Sternocleidomastoid (tissue), 1 donor: ENCODE data around the genes PDE4B, SGIP1, C1orf141, IL12RB2 and SERBP1.

GRCh38 chr1:65419570-65420320, 723 bp upstream of the LEPR start:
- PRO-cap = unidirectional peak, plus-strand start at chr1:65419786; bidirectional peak, plus-strand start at chr1:65420713, minus-strand start at chr1:65420165

- PRO-cap = unidirectional peak, plus-strand start at chr1:65792895
Observed at GRCh38 chr1:65792645-65793863, at the start of gene PDE4B. TSS of gene PDE4B (plus strand) at chr1:65792895.

GRCh38 chr1:66295713-66296268, 238.2 kb upstream of the SGIP1 start:
- PRO-cap = no peak

- PRO-cap = no peak
Observed at GRCh38 chr1:66300902-66301717, 232.8 kb upstream of the SGIP1 start.

- PRO-cap = unidirectional peak, plus-strand start at chr1:66331787; bidirectional peak, plus-strand start at chr1:66332245, minus-strand start at chr1:66332248
Observed at GRCh38 chr1:66331584-66332524, 202.1 kb upstream of the SGIP1 start.

DNA sequence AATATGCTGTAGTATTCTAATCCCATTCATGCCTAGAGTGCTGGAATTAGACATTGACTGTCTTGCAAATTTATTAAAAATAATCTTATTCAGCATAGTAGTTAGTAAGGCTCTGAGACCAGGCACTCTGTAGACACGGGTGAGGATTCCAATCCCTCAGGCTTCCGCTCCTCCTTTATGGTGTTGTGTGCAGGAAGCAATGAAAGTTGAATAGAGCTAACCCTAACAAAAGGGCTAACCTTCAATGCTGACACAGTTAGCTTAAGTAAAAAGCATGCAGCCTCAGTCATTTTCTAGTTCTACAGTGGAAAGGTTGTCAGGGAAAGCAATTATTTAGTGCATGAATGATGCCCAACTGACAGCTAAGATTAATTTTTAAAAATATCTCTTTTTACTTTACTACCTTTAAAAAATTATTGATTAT, 199.6 kb upstream of the SGIP1 start:
- PRO-cap = unidirectional peak, minus-strand start at position 150 of the sequence

DNA sequence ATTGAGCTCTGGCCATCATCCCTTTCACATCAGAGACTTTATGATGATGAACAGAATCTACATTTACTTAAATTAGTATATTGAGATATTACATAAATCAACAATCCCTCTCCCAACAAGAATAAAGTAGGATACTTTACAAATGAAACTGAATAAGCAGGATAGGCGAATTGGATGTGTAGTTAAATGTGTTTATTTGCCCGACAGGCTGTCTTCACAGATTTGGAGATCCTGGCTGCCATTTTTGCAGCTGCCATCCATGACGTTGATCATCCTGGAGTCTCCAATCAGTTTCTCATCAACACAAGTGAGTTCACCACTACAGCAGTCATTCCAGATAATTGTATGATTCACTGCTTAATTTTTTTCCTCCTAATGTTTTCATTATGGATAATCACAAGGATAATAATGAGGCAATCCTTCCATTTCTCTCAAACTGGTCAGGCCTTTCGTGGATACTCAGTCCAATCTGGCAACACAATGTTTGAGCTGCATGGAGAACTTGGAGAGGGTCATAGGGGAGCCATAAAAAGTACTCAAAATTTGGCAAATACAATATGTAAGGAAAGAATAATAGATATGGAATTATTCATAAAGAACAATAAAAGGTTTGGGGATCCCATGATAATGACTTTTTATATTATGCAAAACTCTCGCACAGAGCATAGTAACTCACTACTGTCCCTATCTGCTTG, 168.3 kb upstream of the SGIP1 start:
- PRO-cap = no peak

DNA sequence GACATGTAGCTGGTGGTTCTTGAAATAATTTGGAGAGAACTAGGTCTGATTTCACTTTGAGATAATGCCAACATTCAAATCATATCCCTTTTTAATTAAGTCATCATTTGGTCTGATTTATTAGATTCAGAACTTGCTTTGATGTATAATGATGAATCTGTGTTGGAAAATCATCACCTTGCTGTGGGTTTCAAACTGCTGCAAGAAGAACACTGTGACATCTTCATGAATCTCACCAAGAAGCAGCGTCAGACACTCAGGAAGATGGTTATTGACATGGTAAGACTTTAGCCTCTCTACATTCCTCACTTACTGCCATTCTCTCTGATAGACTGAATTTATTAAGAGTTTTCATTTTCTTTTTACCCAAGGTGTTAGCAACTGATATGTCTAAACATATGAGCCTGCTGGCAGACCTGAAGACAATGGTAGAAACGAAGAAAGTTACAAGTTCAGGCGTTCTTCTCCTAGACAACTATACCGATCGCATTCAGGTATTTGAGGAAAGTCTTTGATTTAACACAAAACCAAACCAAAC, 166.3 kb upstream of the SGIP1 start:
- PRO-cap = no peak

GRCh38 chr1:66533773-66534397, at the start of gene SGIP1:
TSS of gene SGIP1 (plus strand) at chr1:66534153.
- PRO-cap = bidirectional peak, plus-strand start at chr1:66534153, minus-strand start at chr1:66534037

DNA sequence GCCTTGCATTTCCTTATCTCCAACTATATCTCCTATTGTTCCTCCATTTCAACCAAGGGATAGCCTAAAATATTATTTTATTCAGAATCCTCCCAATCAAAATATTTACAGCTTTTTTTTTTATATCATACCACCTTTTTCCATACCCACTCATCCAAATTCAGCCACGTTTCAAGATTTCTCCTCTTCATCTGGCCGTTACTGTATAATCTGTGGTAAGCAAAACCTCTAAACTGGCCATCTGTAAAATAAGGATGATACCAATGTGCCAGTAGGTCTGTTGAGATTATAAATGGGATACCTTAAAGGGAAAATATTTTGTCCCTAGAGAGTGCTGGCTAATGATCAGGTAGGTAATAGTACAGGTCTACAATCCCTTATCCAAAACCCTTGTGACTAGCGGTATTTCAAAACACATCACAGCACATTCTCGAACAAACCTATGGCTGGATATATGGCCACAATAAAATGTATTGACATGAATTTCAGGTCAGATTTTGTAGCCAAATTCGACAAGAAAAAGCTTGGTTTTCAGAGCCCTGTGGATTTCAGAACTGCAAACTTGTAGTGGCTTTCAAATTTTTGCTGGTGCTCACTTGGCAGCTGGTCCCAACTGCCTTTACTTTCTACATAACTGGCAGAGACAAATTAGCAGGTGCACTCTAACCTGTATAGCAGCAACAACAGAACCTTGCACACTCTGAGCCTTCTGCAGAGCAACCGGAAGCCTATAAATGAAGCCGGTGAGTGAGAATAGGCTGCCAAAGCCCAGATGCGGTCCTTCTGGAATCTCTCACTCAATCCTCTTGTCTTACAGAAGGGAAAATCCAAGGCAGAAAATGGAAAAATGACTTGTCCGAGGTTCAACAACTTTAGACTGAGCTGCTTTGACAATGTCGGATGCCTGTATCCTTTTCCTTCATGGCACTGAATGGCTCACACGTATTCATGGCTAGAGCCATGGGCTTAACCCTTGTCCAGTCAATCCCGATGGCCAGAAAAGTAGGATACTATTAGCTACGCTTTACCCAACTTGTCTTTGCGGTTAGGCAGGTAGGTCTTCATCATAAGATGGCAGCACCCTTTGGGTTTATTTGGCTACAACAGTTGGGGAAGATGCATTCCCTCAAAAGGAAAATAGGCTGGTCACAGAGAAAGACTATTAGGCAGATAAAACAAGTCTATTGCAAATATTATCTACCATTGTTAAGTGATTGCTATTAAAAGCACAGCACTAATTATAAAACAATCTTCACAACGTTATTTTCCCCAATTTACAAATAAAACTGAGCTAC, 61.8 kb downstream of the SLC35D1 start:
- PRO-cap = no peak

DNA sequence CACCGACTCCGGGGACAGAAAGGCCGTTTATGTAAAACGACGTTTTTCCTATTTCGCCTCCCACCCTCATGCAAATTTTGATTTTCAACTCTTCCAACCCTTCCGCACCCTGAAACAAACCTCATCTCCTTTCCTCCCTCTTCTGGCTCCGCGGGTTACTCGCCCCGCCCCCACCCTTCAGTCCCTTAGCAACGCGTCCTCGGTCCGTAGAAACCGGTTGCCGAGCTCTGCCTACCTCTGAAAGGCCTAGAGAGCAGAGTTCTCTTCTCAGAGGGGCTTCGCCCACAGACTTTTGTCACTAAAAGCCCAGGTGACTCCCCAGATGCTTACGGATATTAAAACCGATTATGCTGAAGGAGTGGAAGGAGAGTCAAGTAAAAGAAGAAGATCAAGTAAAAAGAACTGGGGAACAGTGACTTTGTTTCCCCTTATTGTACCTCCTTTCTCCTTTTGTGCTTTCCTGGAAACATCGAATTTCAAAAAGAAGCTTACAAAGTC, at the start of gene C1orf141:
TSS of gene C1orf141 (minus strand) at position 161 of the 498 bp plus-strand sequence.
- PRO-cap = no peak

DNA sequence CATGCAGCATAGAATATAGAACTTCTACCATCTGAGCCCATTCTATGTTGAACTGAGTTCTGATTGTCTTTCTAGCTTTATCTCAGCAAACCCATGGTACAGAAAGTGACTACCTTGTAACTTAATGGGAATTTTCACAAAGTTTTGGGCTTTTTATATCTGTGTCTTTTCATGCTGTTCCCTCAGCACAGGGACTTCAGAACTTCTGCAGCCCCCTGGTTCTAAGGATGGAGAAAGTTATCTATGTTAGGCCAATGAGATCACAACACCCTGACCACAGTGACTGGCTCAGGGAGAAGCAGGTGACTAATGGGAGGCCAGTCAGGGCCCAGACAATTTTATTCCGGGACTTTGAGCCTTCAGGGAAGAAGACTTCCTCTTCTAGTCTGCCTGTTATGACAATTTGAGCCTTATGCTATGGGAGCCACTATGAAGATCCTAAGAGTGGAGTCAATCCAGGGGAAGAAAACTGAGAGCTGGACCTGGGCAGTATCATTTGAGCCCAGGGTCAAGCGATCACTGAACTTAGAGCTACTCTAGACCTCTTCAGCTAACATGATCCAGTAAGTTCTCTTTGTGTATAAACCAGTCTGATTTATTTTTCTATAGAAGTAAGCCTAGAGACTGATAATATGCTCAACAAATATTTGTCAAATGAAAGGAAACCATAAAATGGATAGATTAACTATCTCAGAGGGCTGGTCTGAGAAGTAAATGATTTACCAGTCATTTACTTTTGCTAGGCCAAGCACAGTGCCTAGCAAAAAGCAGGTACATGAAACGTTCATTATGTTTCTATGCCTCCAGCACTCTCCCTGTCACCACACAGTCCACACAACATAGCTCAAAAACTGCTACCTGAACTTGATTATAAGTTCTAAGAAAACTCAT, 4.1 kb upstream of the C1orf141 start:
- PRO-cap = no peak

- PRO-cap = no peak
Observed at GRCh38 chr1:67306980-67308281, at the start of gene IL12RB2. TSS of gene IL12RB2 (plus strand) at chr1:67307873.

- PRO-cap = bidirectional peak, plus-strand start at chr1:67430605, minus-strand start at chr1:67430418
Observed at GRCh38 chr1:67429948-67430983, at the start of gene SERBP1. TSS of gene SERBP1 (minus strand) at chr1:67430402.

DNA sequence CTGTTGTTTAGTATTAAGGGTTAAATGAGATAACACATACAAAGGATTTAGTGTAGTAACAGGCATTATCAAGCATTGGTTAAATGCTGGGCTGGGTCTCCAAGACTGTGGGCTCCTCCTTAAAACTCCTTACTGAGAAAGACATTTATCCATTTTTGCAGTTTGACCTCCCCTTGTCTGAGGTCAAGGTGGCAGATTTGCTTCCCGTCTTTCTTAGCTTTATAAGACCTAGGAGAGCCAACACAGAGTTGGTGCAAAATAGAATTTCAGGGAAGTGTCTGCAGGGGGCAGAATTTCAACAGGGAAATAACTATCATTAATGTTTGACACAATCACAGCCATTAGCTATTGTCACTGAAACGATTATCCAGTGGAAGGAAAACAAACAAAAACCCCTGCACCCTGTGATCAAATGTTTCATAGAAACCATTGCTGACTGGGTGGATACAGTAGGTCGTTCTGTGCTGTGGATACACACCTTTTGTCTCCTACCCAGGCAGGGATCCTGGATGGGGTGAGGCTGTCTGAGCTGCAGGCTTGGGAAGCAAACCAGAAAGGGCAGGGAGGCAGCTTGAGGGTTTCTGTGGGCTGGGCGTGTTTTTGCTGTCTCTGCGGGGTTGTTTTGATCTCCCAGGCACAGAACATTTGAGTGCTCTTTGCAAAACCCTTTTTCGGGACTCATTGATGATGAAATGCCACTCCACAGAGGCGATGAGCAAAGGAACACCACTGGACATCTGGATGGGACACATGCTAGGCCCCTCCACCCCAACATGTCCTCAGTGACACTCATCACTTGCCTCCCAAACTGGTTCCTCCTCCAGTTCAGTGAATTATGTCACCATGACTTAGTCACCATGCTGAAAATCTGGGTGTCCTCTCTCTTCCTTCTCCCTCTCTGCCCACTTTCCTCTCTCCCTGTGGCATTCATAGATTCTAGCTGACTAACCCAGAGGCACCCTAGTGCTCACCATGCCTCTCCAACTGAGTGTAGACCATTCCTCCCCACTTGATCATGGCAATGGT, 94.2 kb upstream of the SERBP1 start:
- PRO-cap = no peak

GRCh38 chr1:67674476-67675212, 10.4 kb upstream of the GADD45A start:
- PRO-cap = no peak

- PRO-cap = no peak
Observed at GRCh38 chr1:67746271-67746883, 61.4 kb downstream of the GADD45A start.

DNA sequence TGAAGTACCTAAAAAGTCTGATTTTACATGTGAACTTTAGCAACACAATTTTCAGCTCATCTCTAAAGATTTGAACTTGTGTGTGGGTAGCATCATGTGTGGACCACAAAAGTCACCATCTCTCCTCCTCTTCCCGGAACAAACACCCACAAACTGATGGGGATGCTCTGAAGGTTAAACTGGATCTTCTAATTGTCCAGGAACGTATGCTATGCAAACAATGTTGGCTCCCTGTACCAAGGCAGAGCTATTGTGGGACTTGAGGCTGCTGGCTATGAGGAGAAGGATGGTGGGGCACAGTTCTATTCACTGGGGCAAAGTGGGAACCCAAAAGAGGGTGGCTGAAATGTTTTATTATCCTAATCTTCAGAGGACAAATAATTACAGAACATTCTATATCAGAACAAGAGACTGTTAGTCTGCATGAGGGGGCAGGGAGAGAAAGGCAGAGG, 62.7 kb downstream of the GADD45A start:
- PRO-cap = no peak

GRCh38 chr1:67766116-67766811, 67.0 kb downstream of the GNG12 start:
- PRO-cap = no peak

DNA sequence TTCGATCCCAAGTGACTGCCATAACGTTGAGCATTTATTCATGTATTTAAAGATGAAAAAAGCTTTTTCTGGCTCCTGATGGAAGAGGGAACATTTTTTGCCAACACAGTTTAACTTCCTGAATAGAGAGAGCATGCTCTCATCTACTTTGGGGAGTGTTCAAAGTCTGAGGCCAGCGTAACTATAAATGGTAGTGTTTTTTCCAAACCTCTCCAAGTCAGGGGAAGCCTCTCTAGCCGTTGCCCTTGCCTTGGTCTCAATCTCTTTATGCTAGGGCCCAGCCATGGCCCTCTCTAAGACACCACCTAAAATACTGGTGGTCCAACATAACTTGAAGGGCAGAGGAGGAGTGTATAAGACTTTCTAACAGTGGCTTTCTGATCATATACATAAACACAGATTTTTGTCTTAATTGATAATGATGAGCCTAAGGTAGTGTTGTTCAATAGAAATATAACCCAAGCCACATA, 55.7 kb downstream of the GNG12 start:
- PRO-cap = no peak